Cardiac atrium fibroblast (primary cell): ENCODE data around the gene BRAT1.

DNA sequence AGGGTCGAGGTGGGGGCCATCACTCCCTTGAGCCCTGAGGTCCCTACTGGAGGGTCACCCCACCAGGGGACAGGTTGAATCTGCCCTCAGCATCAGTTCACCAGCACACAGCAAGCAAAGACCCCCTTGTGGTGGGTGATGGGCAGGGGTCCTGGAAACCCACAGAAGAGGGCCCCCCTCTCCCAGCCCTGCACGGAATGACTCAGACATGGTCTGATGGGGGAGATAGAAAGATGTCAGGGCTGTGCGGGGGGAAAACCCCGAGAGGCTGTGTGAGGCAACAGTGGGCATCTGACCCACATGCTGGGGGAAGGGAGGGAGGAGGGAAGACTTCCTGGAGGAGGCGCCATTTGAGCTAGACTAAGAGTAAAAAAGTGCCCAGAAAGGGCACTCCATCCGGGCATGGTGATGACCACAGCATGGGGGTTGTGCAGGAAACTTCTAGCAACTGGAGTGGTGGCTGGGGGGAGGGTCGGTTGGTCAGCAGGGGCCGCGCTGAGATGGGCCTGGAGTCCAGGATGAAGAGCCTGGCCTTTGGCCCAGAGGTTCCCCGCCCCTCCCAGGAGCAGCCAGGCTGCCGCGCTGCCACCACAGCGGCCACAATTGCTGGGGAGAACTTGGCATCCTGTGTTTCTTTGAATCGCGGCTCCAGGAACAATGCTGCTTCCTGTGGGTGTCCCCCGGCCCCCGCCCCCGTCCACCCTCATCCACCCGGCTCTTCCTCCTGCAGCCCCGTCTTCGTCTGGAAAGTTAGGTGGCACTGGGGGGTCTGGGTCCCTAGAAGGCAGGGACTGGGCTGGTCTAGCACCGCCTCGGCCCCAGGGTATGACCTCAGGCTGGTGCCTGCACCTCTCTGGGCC is 2.5 kb downstream of the LFNG start:
- RAMPAGE, long total RNA, result no peak

- RAMPAGE, long total RNA, result no peak
Measured at GRCh38 chr7:2532252-2532873, 12.8 kb downstream of the LFNG start.

- RAMPAGE, long total RNA, result no peak
Measured at GRCh38 chr7:2554991-2556088, at the start of gene BRAT1. Gene BRAT1, minus strand, starts transcription at chr7:2555524.

- RAMPAGE, long total RNA, result no peak
Measured at GRCh38 chr7:2585996-2586548, 27.3 kb downstream of the IQCE start.

DNA sequence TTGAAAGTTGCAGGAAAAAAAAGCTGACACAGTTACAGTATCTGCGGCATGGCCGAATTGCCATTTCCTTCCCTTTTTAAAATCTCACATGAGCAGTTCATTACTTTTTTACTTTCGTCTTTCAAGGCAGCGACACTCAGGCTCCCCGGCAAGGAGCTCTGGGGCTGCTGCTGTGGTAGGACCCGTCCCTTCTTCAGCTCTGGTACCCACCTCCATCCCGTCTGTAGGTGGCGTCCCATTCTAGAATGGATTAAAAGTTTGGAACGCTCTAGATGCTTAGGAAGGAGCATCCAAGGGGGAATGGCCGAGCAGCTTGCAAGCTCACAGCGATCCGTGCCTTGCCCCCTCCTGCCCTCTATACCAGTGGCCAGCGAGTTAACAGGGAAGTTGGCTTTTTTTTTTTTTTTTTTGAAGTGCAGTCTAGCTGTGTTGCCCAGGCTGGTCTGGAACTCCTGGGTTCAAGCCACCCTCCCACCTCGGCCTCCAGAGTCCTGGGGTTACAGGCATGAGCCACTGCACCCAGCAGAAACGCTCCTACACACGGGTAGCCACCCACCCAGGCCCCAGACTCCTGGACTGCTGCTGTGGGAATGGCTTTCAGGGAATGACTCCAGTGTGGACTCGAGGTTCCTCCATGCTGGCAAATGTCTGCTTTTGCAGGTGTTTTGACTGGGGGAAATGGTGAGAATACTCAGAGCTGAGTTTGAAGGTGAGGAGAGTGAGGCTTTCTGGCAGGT is 22.7 kb upstream of the TTYH3 start:
- RAMPAGE, long total RNA, result no peak

DNA sequence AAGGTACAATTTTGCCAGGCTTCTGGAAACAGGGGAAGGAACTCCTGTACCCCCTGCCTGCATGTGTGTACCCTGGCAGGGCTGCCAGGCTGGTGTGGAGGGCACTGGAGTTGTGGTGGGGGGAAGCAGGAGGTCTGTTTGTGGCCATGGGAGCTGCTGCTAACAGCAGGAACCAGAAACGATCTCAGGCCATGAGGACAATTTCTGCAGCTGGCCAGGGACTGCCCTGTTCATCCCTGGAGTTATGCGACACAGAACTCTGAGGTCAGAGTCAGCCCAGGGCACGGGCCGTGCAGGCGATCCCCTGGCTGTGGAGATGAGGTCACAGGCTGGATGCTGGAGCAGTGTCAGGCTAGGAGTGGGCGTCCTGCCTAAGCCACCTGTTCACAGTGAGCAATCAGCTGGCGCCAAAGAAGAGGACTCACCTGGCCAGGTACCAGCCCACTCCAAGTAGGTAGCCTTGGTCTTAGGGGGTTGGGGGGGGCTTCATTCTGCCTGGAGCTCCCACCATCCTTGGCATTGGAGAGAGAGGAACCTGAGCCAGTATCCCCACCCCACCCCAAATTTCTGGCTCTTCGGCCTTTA is 2.1 kb upstream of the TTYH3 start:
- RAMPAGE, long total RNA, result no peak

- RAMPAGE, long total RNA, result no peak
Measured at GRCh38 chr7:2632519-2633720, 1.1 kb downstream of the TTYH3 start.

GRCh38 chr7:2640410-2641343 is 8.9 kb downstream of the TTYH3 start:
- RAMPAGE, long total RNA, result no peak

DNA sequence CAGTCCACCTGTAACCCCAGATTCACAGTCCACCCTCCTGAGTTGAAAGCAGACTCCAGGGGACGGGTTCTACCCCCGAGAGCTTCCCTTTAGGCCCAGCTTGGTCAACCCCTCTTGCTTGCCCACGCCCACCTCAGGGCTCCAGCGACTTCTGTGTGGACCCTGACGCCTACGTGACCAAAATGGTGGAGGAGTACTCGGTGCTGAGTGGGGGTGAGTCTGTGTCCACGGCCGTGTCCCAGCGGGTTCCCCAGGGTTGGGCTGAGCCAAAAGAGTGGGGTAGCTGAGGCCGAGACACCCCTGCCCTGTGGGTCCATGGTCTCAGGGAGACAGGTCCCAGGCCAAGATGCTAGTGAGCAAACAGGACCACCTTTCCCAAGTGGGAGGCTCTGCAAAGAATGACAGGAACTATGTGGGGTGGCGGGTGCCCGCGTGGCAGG is 18.0 kb downstream of the TTYH3 start:
- RAMPAGE, long total RNA, result no peak

GRCh38 chr7:2733110-2733699 is 45.2 kb downstream of the AMZ1 start:
- RAMPAGE, long total RNA, result no peak

GRCh38 chr7:2734541-2734661 is 46.4 kb downstream of the AMZ1 start:
- RAMPAGE, long total RNA, result no peak

- RAMPAGE, long total RNA, result no peak
Measured at GRCh38 chr7:2774620-2775295, 69.3 kb downstream of the GNA12 start.

- RAMPAGE, long total RNA, result no peak
Measured at GRCh38 chr7:2820479-2820993, 23.6 kb downstream of the GNA12 start.

- RAMPAGE, long total RNA, result no peak
Measured at GRCh38 chr7:2825662-2826102, 18.4 kb downstream of the GNA12 start.

DNA sequence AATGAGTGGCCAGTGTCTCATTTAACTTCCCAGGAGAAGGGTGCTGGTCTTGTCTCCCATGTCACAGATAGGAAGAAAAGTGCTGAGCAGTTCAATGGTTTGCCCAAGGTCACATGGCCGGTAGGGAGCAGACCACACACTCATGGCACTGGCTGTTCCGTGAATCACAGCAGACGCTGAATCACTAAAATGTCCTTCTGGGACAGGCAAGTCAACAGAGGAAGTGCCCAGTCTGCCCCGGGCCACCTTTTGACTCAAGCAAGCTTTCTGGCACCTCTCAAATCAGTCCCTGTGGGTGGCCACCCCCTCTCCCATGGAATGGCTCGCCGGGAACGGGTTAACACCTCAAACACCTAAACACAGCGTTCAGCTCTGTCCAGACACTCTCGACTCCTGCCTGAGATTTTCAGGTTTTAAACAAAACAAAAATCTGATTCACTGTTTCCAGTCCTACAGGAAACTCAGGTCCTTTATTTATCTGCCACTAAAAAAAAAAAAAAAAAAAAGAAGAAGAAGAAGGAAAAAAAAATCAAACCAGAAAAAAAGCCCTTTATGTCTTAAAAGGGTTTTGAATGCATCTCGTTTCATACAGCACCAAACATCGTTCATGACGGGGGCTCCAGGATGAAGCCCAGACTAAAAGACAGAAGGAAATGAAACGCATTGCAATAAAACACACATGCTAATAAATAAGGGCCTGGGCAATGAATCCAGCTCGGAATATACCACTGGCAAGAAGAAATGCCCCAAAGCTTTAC is 15.5 kb downstream of the CARD11 start:
- RAMPAGE, long total RNA, result no peak

GRCh38 chr7:3062798-3063724 is 19.4 kb upstream of the CARD11 start:
- RAMPAGE, long total RNA, result no peak

GRCh38 chr7:3216926-3217632 is 84.0 kb upstream of the SDK1 start:
- RAMPAGE, long total RNA, result no peak

- RAMPAGE, long total RNA, result no peak
Measured at GRCh38 chr7:3243015-3243625, 57.9 kb upstream of the SDK1 start.

DNA sequence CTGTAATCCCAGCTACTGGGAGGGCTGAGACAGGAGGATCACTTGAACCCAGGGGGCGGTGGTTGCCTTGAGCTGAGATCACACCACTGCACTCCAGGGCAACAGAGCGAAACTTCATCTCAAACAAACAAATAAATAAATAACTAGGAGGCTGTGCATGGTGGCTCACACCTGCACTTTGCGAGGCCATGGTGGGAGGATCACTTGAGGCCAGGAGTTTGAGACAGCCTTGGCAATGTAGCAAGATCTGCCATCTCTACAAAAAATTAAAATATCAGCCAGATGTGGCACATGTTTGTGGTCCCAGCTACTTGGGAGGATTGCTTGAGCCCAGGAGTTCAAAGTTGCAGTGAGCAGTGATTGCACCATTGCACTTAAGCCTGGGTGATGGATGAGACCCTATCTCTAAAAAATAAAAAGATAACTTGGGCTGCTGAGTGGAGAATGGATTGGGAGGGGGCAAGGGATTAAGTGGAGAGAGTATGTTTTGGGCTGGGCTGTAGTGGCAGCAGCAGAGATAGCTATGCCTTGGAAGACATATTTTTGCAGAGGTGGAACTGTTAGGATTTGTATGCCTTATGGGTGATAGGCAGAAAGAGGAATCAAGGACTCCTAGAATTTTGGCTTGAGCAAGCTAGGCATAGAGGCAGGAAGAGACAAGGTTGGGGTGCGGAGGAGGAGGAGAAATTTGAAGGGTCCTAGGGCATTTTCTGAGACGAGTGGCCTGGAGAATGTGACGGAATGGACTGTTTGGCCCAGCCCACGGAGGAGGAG is 112.7 kb downstream of the SDK1 start:
- RAMPAGE, long total RNA, result no peak

DNA sequence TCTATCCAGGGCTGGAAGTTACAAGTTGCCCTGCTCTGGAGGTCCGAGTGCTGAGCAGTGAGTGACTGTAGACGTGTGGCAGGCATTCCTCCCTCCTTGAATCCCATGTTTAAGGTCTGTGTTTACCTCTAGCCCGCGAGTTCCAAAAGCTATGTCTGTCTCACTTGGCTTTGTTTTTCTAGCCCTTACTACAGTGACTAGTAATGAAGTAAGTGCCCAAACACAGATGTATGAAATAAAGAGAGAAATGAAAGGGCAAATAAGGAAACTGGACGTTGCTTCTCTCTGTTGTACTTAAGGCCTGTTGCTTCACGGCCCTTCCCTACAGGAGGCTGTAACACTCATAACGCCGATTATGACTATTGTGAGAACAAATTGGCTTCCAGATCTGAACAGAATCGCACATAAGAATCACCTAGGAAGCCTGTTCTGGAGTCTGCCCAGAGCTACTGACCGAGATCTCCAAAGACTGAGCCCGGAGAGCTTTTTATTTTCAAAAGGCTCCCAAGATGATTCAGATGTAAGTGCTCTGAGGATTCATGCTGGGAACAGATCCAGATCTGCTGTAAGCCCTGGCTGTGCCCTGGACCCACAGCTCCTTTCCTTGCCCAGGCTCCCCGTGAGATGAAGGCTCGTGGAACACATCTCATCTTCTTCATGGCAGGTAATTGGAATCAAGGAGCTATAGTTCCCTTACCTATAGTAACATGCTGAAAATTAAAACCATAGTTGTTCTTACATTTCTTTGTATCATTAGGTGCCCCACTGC is 432.6 kb downstream of the SDK1 start:
- RAMPAGE, long total RNA, result no peak